Suprapubic skin (tissue), 4 donors: ENCODE results near the genes ITGA10, PEX11B and NOTCH2NLA.

DNA sequence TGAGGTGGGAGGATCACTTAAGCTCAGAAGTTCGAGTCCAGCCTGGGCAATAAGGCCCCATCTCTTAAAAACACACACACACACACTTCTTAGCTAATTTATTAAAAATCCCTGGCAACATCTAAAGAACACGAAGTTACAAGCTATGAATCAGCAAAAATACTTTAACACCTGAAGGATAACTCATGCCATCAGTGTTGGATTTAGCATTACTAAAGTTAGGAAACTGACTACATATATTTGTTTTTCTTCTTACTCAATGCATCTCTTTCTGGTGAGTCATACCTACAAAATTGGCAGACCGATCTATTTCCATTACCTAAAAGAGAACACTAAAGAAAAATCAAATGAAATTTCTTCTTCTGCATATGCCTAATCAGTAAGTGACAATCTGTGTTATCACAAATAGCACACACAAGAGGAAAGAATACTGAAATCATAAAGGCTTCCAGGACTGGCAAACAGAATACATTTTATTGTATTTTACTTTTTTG, 41.5 kb downstream of the RNF115 start:
- PRO-cap: no peak
- RAMPAGE, long total RNA, 4 experiments: no peak in any of the 4 experiments

DNA sequence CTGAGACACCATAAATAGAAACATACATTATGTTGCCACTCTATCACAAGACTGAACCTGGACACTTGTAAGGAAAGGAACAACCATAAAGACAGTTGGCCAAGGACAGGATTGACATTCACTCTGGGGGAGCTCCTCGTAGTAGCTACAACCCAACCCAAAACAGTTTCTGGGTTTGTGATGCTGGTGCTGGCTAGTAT, 1.4 kb downstream of the RNF115 start:
- PRO-cap: no peak
- RAMPAGE, long total RNA, 4 experiments: no peak in any of the 4 experiments

- PRO-cap: no peak
- RAMPAGE, long total RNA, 4 experiments: start-site peak on the minus strand in 1 of 4 experiments, at chr1:145872475-145872793 at its widest, 45 to 82 reads per replicate
Observed at GRCh38 chr1:145871865-145873278, 13.3 kb downstream of the ANKRD35 start.

- PRO-cap: no peak
- RAMPAGE, long total RNA, 4 experiments: start-site peak on the minus strand in 1 of 4 experiments, at chr1:145910047-145910115 at its widest, 10 reads per replicate
Observed at GRCh38 chr1:145909843-145910264, at the start of gene ITGA10. TSS of gene ITGA10 (minus strand) at chr1:145910050.

DNA sequence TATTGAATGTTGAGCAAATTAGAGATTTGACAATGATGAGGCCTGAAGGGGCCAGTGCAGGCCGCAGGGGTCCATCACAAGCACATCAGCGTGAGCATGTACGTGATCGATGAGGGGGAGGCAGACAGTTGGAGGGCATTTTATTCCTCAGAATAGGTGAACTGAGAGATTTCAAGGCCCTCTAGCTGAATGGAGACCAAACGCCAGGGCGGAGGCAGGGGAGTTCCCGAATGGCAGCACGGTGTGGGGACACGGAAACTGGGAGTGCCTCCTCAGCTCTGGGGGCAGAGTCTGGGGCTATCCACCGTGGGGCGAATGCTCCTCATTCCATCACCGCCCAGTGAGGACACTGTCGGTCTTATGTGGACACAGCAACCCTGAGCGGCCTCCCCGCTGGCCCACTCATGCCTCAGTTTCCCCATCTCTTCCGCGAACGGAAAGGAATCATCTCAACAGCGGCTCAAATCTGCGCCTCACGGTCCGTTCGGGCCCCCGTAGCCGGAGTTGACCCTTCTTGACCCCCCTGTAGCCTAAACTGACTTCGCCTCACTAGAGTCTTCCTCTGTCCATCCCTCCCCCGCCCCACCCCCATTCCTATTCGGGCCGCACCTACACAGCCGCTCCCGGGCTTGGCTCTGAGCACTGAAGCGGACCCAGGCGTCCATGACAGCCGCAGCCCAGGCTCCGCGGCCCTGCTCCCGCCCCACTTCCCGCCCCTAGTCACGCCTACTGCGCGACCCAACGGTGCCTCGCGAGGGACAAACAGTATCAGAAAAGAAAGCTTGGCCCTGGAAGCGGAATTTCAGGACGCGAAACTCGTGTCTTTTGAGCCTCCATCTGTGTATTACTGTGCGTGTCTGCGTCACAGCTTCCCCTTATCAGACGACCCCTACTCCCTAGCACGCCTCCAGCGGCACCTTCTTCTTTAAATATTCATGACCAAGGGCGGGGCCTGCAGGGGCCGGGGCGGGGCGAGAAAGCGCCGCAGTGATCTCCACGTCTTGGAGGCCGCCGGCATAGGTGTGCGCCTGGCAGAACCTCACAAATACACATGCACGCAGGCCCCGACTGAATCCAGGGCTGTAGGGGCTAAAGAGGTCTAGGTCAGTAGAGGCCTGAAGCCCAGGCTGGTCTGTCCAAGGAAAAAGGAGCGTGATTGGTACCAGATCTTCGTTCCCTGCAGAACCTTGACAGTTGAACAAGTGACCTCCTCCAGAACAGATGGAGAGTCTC, at the start of gene PEX11B:
Gene PEX11B, minus strand, starts transcription at position 694 of the 1,233 bp plus-strand sequence.
- PRO-cap: bidirectional peak, plus-strand start at position 1,032 of the sequence, minus-strand start at position 644 of the sequence
- RAMPAGE, long total RNA, 4 experiments: start-site peak on the plus strand in 2 of 4 experiments, centred at positions 1,001 to 1,008 of the sequence, 5 to 10 reads per replicate; start-site peak on the minus strand in 2 of 4 experiments, centred at positions 681 to 683 of the sequence, 83 to 241 reads per replicate

DNA sequence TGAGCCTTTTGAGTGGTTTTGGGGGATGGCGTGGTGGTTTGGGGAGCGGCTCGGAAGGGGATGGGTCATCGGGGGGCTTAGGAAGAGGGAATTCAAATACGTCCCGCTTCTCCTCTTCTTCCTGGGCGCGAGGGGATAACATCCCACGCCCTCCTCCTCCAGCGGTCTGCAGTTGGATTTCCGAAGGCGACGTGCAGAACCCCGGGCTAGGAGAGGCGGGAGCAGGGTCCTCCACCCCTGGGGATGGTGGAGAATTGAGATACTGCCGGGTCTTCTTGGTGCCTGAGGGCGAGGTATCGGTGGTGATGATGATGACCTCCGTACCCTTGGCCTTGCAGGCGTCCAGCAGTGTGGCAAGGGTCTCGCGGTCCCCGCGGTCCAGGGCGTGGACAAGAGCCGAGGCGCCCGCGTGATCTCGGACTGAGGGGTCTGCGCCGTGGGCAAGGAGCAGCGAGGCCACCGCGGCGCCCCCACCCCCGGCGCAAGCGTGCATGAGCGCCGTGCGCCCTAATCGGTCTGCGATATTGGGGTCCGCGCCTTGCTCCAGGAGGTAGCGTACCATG, 3.3 kb downstream of the ANKRD34A start:
- PRO-cap: no peak
- RAMPAGE, long total RNA, 4 experiments: no peak in any of the 4 experiments

GRCh38 chr1:145984450-145984976, 11.9 kb downstream of the TXNIP start:
- PRO-cap: no peak
- RAMPAGE, long total RNA, 4 experiments: no peak in any of the 4 experiments

GRCh38 chr1:145992448-145993189, 3.8 kb downstream of the TXNIP start:
- PRO-cap: no peak
- RAMPAGE, long total RNA, 4 experiments: start-site peak on the minus strand in 1 of 4 experiments, at chr1:145992814-145993223 at its widest, 77 to 169 reads per replicate

DNA sequence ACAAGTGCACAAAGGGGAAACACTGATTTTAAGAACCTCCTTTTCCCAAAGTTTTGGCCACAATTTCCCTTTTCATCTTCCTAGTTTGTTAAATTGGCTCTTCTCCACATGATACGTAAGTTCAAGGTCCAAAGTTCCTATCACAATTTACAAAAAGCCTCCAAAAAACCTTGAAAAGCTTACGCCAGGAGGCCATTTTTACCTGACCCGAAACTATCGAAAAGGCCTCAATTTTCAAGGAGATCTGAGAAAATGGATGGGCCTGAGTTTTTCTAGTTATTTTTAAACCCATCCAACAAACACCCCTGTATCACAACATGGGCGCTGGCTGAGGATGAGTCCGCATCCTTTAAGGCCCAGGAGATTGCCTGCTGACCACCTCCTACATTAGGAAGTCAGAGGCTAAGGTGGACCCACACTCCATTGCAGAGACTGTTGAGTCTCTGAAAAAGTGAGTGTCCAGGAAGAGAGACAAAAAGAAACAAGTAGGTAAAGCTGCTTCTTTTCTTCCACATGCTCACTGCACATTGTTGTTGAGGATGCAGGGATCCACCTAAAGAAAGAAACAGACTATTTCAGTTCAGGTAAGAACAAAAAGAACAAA, 2.9 kb downstream of the TXNIP start:
- PRO-cap: unidirectional peak, minus-strand start at position 434 of the sequence
- RAMPAGE, long total RNA, 4 experiments: no peak in any of the 4 experiments

DNA sequence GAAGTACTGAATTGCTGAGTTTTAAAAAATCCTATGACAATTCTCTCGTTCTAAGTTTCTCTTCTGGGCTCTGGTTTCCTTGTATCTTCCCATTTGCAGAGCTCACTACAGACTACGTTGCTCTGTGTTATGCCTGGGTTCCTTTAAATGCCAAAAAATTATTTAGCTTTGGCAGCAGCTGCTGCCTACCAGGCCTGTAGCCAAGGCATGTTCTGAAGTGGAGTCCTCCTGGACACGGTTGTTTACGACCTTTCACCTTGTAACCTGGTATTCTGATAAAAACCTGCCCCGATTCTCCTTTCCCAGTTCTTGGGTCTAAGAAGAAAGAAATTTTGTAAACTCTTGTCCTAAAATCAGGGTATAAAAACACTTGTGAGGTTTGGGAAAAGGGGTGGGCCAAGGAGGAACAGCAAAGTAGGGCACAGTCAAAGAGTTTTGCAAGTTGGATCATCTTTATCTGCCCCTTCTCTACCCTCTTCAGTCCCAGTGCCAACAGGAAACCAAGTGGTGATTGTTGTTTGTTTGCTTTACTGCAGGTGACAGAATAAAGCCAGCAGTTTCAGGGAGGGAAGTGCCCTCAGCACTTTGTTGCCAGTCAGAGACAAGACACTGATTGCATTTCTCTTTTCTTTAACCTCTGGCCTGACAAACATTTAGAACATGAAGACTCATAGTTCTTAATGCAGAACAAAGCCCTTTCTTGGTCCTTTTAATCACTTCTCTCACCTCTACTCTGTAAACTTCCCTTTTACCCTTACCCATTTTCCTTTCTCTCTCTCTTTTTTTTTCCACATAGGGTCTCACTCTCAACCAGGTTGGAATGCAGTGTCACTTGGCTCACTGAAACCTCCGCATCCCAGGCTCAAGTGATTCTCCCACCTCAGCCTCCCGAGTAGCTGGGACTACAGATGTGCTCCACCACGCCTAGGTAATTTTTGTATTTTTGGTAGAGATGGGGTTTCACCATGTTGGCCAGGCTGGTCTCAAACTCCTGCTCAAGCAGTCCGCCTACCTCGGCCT, 3.2 kb upstream of the TXNIP start:
- PRO-cap: bidirectional peak, plus-strand start at position 556 of the sequence, minus-strand start at position 119 of the sequence
- RAMPAGE, long total RNA, 4 experiments: start-site peak on the plus strand in 1 of 4 experiments, centred at position 615 of the sequence, 21 reads per replicate; start-site peak on the minus strand in 1 of 4 experiments, centred at position 305 of the sequence, 8 reads per replicate

- PRO-cap: bidirectional peak, plus-strand start at chr1:146052538, minus-strand start at chr1:146052244
- RAMPAGE, long total RNA, 4 experiments: no peak in any of the 4 experiments
Observed at GRCh38 chr1:146051465-146052330, 30.2 kb upstream of the HJV start.

GRCh38 chr1:146228474-146229465, at the start of gene NOTCH2NLA:
TSS of gene NOTCH2NLA (minus strand) at chr1:146229021.
- PRO-cap: no peak
- RAMPAGE, long total RNA, 4 experiments: start-site peak on the minus strand in 1 of 4 experiments, at chr1:146228806-146229026 at its widest, 21 to 348 reads per replicate

DNA sequence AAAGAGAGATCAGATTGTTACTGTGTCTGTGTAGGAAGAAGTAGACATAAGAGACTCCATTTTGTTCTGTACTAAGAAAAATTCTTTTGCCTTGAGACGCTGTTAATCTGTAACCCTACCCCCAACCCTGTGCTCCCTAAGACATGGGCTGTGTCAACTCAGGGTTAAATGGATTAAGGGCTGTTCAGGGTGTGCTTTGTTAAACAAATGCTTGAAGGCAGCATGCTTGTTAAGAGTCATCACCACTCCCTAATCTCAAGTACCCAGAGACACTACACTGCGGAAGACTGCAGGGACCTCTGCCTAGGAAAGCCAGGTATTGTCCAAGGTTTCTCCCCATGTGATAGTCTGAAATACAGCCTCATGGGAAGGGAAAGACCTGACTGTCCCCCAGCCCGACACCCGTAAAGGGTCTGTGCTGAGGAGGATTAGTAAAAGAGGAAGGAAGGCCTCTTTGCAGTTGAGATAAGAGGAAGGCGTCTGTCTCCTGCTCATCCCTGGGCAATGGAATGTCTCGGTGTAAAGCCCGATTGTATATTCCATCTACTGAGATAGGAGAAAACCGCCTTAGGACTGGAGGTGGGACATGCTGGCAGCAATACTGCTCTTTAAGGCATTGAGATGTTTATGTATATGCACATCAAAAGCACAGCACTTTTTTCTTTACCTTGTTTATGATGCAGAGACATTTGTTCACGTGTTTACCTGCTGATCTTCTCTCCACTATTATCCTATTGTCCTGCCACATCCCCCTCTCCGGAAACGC, 10.4 kb downstream of the NBPF12 start:
- PRO-cap: no peak
- RAMPAGE, long total RNA, 4 experiments: no peak in any of the 4 experiments

- PRO-cap: no peak
- RAMPAGE, long total RNA, 4 experiments: start-site peak on the plus strand in 2 of 4 experiments, at chr1:147181836-147181888 at its widest, 19 to 34 reads per replicate
Observed at GRCh38 chr1:147181393-147182065, 9.3 kb upstream of the PRKAB2 start.

DNA sequence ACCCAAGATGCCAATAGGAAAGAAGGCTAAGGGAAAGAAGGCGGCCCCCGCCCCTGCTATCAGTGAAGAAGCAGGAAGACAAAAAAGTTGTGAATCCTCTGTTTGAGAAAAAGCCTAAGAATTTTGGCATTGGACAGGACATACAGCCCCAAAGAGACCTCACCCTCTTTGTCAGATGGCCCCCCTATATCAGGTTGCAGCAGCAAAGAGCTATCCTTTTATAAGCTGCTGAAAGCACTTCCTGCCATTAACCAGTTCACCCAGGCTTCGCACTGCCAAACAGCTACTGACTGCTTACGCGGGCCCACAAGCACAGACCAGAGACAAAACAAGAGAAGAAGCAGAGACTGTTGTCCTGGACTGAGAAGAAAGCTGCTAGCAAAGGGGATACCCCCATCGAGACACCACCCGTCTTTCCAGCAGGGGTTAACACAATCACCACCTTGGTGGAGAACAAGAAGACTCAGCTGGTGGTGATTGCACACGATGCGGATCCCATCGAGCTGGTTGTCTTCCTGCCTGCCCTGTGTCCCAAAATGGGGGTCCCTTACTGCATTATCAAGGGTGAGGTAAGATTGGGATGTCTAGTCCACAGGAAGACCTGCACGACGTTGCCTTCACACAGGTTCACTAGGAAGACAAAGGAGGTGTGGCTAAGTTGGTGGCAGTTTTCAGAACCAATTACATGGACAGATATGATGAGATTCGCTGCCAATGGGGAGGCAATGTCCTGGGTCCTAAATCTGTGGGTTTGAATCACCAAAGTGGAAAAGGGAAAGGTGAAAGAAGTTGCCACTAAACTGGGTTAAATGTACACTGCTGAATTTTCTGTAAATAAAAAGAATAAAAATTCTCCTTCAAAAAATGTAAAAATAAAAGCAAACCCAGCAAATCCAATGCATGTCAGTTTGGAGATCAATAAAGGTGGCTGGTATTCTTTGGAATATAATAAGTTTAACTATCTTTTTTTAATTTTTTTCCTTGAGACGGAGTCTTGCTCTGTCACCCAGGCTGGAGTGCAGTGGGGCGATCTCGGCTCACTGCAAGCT, 1.3 kb downstream of the FMO5 start:
- PRO-cap: no peak
- RAMPAGE, long total RNA, 4 experiments: no peak in any of the 4 experiments

DNA sequence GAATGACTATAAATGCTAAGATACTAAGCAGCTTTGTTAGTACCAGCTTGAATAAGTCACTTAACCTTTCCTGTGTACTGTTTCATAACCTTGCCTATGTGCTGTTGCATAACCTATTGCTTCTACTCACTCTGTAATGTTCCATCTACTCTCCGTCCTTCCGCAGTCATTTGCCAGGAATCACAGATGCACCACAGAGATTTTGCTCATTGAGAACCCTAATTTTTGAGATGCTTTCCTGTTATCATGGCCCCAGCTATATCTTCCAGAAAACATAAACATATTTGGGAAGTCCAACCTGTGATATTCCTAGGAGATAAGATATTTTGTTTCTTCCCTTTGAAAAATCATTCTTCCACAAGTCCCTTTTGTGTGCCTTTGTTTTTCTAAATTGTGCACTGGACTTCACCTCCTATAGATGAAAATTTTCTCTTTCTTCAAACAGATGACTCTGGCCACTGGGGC, 44.7 kb downstream of the CHD1L start:
- PRO-cap: no peak
- RAMPAGE, long total RNA, 4 experiments: no peak in any of the 4 experiments

- PRO-cap: no peak
- RAMPAGE, long total RNA, 4 experiments: start-site peak on the minus strand in 1 of 4 experiments, at chr1:147517875-147517879 at its widest, 31 reads per replicate
Observed at GRCh38 chr1:147517734-147518115, 23.6 kb upstream of the BCL9 start.

GRCh38 chr1:147544747-147545555, 3.6 kb downstream of the BCL9 start:
- PRO-cap: no peak
- RAMPAGE, long total RNA, 4 experiments: no peak in any of the 4 experiments

DNA sequence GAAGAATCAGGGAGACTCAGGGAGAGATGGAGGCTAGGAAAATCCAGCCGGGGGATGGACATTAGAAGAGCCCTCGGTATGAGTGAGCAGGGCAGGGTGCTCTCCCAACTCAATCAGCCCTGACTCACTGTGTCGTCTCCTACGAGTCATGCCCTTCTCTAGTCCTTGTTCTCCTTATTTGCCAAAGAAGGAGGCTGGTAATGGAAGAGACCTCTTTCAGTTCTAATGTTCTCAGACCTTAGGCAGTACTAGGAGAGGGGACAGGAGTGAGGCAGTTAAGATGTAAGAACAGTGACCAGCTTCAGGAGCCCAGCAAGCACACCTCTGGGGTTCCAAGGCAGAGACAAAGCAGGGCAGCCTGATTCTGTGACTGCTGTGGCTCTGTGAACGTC, 10.9 kb upstream of the GJA5 start:
- PRO-cap: no peak
- RAMPAGE, long total RNA, 4 experiments: no peak in any of the 4 experiments

DNA sequence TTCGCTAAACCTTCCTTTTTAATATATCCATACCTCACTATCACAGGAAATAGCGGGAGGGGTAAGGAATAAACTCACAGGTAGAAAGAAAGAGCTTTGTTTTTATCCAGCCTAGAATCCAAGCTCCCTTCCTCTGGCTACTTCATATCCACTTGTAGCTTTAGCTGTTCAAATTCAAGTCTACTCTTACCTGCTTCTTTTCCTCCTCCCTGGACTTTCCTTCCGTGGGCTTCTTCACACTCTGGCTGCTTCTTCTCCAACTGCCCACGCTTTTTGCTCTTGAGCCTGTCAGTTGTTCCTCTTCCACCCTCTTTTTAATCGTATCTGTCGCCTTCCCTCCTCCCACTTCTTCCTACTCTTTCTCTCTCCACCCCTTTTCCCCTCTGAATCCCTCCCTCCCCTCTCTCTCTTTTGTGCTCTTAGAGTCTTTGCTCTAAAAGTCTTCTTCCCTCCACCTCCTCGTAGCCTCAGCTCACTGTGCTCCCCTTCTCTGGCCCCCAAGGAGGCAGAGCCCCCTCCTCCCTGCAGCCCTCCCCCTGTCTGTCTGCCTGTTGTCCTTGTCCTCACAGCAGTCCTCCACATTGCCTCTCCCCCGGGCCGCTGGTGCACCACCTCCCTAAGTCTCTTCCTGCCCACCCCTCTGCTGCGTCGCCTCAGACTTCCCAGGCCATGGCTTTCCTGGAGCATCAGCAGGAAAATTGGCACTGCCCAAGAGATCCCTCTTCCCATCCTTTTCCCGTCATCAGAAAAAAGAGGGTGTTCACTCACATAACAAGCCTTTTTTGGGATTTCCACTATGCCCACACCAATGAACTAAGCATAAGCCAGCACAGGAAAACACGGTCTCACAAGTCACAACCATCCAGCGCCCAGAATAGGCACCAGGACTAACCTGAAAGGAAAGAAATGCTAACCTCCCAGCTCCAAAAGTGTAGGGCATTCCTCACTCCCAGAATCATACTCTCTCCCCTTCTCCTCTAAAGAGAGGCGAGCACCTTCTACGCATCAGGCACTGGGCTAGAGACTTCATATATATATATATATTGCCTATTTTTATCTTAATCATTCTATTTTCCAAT, 13.0 kb upstream of the GJA5 start:
- PRO-cap: no peak
- RAMPAGE, long total RNA, 4 experiments: start-site peak on the minus strand in 1 of 4 experiments, centred at position 269 of the sequence, 28 reads per replicate